Bronchus (tissue), 1 donor: ENCODE measurements around a stretch of chr20.

- PRO-cap, result unidirectional peak, plus-strand start at chr20:17227903; bidirectional peak, plus-strand start at chr20:17228166, minus-strand start at chr20:17228013
These were observed 1.1 kb downstream of the PCSK2 start for GRCh38 chr20:17227820-17228519.

DNA sequence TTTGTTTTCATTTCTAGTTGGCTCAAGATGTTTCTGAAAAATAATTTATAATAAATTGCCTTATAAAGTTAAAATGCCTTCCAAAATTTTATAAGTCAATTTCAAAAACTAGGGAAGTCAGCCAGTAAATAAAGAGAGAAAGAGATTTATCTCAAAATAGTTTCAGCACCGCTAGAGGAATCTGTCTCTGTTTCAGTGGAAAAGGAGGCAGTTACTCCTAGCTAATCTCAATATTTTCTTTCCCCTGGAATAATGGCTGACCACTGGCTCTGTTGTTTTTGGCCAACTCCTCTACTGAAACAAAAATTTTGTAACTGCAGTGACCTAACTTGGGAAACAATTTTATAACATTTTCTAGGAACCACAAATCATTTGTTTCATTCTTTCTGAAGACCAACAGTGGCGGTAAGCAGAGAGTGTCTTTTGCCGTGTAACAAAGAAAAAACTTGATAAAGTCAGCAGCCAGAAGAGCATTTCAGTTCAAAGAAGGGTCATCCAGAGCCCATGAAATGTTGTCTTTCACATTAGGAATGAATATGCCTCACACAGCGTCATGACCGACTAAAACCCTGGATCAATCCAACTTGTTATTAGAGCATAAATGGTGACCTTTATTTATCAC, 11.8 kb upstream of the BFSP1 start:
- PRO-cap, result no peak

- PRO-cap, result no peak
These were observed 7.2 kb upstream of the DSTN start for GRCh38 chr20:17562618-17563137.

DNA sequence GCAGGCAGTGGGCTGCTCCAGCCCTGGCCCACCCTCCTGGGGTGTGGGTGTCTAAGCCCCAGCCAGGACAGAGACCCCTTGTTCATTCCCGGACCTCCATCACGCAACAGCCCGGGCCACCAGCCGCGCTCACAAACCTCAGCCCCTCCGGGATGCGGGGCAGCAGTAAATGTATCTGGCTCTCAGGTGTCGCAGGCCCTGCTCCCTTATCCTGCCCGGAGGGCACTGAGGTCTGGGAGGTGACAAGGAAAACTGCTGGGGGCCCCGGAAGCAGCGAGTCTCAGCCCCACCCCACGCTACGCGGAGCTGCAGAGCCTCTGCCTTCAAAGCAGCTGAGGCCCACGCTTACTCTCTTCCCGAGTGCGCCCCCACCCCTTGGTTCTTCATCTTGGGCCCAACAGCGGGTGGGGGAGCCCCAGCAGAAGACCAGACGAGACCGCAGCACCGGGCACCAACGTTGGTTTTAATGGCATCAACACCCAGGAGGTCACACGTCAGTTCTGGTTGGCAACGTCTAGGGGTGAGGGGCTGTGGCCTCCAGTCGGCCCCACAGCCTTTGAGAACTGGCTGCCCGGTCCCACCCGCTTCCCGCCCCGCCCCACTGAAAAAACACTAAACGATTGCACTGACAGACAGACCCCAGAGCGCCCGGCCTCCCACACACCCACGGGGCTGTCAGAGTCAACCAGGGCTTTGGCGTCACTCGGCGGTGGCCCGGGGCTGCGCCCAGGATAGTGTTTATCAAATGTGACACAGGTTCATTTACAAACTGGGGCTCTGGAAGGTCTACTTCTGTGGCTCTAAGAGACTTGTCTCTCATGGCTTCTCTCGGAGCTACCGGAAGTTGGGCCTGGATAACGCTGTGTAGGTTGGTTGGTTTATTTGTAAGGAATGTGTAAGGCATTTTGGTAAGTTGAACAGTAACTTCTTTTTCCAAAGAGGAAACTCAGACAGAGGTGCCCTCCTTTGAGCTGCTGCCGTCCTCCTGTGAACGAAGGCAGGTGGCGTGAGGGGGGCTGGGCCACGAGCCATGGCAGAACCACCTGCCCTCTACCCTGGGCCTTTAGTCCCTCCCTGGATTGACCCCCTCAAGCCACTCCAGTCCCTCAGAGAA, 43.7 kb downstream of the DSTN start:
- PRO-cap, result no peak

DNA sequence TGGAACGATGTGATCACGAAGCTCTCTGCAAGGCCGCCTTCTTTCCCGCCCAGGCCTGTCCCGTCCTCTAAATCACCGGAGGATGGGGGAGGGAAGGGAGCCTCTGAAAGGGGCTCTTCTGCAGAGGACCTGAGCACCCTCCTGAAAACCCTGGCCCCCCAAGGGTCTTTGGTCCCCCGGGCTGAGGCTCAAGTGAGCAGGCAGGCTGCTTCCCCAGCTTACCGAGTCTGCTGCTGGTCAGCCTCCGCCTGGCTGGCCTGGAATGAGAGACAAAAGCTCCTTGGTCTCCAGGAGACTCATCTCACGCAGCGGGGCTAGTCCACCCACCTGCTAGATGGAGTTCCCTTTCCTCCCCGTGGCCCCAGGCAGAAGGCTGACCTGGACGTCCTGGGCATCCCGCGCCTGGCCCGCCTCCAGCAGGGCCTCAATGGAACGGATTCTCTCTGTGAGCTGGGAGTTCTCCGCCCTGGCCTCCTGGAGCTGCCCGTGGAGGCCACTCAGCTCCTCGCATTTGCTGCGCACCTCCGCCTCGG, 54.9 kb downstream of the RRBP1 start:
- PRO-cap, result bidirectional peak, plus-strand start at position 456 of the sequence, minus-strand start at position 226 of the sequence

- PRO-cap, result no peak
These were observed 47.0 kb downstream of the RRBP1 start for GRCh38 chr20:17634702-17635776.

GRCh38 chr20:17843533-17844263, 124.9 kb downstream of the SNX5 start:
- PRO-cap, result unidirectional peak, minus-strand start at chr20:17843600

GRCh38 chr20:17940217-17940848, 28.3 kb downstream of the SNX5 start:
- PRO-cap, result no peak

DNA sequence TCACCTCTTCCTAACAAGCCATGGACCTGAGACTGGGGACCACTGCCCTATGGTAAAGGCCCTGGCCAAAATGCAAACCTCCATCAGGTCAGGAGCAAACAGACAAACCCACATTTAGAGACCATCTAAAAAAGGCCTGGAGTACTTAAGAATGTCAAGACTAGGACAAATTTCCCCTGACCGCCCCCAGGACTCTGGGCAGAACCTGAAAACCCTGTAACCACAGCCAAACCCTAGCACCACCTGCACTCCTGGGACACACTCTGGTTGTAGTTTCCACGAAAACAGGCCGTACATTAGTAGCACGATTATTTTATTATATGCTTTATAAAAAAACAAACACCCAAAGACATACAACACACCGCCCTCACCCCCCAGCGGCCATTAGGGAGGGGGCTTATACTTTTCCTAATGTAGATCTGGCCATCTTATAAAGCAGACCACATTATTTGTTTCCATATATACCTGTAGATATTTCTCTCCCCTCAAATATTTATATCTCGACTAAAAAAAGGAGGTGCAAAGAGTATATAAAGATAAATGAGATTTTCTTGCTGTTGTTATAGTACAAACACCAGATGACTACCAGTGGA, 27.2 kb downstream of the SNX5 start:
- PRO-cap, result no peak

DNA sequence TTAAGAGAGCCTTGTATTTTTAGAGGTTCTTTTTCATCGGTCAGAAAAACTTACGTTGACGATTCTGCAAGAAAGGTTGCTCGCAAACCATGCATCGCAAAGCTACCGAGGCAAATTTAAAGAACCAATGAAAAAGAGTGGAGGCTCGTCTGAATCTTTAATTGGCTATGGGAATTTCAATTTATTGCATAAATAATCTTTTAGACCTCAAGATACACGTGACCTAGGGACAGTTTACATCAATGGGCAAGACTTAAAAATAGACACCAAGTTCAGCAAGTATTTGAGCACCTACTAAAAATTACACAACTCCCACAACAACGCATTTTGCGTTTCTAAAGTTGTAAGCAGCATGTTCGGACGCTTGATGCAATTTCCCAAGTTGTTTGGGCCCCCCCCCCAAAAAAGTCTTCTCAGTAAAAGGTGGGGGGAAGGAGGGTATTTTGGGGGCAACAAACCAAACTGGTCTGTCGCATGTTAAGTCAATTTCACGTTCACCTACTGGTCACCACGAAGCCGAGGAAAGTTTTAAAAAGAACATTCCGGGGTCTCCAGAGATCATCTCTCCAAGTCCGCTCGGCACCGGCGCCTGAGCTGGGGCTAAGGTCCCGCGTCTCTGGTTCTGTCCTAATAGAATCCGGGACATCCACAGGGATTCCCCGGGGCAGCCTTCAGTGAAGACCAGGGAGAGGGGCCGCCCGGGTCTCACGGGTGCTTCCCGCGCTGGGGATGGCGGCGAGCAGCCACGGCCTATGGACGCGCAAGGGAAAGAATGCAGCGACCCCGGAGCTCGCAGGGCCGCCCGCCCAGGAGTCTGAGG, 844 bp downstream of the SNX5 start:
- PRO-cap, result no peak

GRCh38 chr20:18058788-18059615, 1.3 kb upstream of the OVOL2 start:
- PRO-cap, result bidirectional peak, plus-strand start at chr20:18059198, minus-strand start at chr20:18059031

GRCh38 chr20:18138825-18139389, 1.2 kb downstream of the KAT14 start:
- PRO-cap, result no peak

GRCh38 chr20:18328891-18329158, 40.5 kb downstream of the ZNF133 start:
- PRO-cap, result no peak

- PRO-cap, result no peak
These were observed 3.1 kb downstream of the RBBP9 start for GRCh38 chr20:18493953-18494359.

- PRO-cap, result no peak
These were observed 1.0 kb downstream of the RBBP9 start for GRCh38 chr20:18495875-18496519.

- PRO-cap, result no peak
These were observed 73.7 kb upstream of the SCP2D1 start for GRCh38 chr20:18739947-18740157.

DNA sequence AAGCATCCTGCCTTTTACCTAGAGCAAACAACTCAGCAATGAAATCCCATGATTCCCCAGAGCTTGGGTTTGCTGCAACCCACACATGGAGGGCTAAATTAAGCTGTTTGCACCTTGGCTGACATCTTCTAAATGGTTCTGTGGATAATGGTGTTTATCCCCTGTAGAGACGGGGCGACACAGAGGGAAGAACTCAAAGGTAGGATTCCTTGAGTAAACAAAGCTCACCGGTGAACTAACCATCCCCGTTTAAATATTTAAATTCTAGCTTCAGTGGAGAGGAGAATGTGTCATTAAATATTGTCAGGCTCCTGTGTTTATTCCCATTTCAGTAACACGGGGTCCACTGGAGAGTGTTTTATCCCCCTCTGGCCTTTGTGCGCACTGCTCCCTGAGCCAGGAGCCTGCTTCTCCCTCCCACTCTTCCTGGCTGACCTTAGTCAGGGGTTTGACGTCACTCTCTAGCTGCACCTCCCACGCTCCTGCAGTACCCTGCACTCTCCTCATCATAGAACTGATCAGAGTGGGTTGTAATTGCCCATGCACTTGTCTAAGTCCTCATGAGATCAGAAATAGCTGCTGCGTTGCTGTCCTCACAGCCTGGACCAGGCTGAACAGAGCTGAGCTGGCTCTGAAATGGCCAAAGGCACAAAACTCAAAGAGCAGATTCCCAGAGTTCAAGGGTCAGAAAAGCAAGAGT, 170.5 kb downstream of the SCP2D1 start:
- PRO-cap, result bidirectional peak, plus-strand start at position 596 of the sequence, minus-strand start at position 400 of the sequence

DNA sequence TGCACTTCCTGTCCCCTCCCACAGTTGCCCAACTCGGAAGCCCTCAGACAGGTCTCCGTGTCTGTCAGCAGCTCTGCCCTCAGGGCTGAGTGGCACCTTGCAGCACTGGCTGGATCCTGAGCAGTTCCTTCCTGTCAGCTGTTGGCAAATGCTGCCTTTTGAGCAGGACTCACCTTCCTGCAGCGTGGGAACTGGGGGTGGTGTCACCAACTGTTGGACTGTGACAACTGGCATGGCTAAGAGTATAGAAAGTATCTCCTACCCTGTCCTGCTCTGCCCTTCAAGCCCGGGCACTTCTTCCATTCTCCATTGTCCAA, 137.2 kb upstream of the SLC24A3 start:
- PRO-cap, result bidirectional peak, plus-strand start at position 123 of the sequence, minus-strand start at position 91 of the sequence

DNA sequence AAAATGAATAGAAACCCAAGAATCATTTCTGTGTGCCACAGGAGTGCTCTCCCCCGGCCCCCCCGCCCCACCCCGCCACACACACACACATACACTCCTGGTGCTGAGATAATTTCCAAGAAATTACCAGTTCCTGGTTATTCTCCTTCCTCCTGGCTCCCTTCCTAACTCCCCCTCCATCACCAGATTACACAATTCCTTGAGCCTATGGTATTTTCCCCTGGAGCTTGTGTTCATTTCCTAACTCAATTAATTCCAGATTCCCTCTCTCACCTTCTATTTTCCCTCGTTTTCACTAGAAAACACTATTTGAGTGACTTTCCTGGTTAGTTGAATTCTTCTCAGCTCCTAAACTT, 2.0 kb upstream of the SLC24A3 start:
- PRO-cap, result no peak

- PRO-cap, result no peak
These were observed 20.4 kb downstream of the SLC24A3 start for GRCh38 chr20:19232644-19233385.